Colonic mucosa (tissue), 1 donor: ENCODE measurements around the genes SASH1, TAB2 and GINM1.

DNA sequence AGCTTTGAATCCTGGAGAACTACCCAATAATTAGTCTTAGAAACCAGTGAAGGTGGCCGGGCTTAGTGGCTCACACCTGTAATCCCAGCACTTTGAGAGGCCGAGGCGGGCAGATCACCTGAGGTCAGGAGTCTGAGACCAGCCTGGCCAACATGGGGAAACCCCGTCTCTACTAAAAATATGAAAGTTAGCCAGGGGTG is 29.0 kb upstream of the STXBP5 start:
- PRO-cap = no peak

DNA sequence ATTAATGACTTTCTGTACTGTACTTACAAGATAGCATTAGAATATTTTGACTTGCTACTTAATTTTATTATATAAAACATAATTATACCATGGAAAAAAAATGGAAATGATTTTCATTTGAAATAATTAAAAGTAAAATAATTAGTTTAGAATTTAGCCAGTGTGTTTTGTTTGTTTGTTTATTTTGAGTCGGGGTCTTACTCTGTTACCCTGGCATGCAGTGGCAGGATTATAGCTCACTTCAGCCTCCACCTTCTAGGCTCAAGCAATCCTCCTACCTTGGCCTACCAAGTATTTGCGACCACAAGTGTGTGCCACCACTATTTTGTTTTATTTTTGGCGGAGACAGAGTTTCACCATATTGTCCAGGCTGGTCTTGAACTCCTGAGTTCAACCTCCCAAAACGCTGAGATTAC is 7.2 kb downstream of the STXBP5 start:
- PRO-cap = no peak

GRCh38 chr6:147341430-147342516 is 137.6 kb downstream of the STXBP5 start:
- PRO-cap = no peak

DNA sequence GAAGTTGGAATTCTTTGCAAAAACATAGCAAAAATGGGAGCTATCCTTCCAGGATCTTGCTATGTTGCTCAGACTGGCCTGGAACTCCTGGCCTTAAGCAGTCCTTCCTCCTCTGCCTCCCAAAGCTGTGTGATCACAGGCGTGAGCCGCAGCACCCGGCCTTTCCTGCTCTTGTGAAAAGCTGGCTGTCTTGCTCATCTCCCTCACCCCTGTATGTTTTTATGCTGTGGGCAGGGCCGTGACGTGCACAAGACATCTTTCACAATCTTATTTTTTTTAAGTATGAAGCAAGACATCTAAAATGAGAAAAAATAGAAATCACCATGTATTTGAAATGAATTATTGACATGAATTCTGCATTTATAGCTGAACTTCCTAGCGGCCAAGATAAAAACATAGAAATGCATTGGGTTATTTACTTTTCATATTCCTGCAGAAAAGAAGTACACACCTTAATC is 110.5 kb downstream of the SAMD5 start:
- PRO-cap = no peak

GRCh38 chr6:148342088-148342956 is at the start of gene SASH1:
TSS of gene SASH1 (plus strand) at chr6:148342838.
- PRO-cap = bidirectional peak, plus-strand start at chr6:148342424, minus-strand start at chr6:148342373; bidirectional peak, plus-strand start at chr6:148342838, minus-strand start at chr6:148342544

- PRO-cap = no peak
Observed at GRCh38 chr6:148388412-148389037, 45.9 kb downstream of the SASH1 start.

- PRO-cap = no peak
Observed at GRCh38 chr6:148521009-148521701, 178.5 kb downstream of the SASH1 start.

DNA sequence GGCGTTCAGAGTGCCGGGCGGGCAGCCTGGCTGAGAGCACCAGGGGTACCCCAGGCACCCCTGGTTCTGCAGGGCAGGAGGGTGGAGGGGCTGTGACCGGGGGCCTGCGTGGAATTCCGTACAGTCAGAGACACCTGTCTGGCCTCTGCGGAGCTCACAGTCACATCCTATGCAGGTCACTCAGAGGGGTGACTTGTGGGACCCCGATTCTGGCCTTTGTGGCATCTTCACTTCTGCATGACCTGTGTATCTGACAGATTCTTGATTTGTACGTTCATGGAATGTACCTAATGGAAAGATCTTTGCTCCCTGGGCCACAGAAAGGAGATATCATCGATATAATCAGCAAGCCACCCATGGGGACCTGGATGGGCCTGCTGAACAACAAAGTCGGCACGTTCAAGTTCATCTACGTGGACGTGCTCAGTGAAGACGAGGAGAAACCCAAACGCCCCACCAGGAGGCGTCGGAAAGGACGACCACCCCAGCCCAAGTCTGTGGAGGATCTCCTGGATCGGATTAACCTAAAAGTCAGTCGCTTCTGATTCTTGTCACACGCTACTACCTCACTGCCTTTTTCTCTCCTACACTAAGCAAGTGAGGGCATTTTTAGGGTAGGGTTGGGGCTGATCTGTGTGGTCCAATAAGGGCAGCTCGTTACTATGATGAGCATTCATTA is 191.0 kb downstream of the SASH1 start:
- PRO-cap = no peak

- PRO-cap = unidirectional peak, plus-strand start at chr6:148538672
Observed at GRCh38 chr6:148538060-148539048, 195.7 kb downstream of the SASH1 start.

- PRO-cap = no peak
Observed at GRCh38 chr6:148566310-148566731, 180.5 kb upstream of the UST start.

DNA sequence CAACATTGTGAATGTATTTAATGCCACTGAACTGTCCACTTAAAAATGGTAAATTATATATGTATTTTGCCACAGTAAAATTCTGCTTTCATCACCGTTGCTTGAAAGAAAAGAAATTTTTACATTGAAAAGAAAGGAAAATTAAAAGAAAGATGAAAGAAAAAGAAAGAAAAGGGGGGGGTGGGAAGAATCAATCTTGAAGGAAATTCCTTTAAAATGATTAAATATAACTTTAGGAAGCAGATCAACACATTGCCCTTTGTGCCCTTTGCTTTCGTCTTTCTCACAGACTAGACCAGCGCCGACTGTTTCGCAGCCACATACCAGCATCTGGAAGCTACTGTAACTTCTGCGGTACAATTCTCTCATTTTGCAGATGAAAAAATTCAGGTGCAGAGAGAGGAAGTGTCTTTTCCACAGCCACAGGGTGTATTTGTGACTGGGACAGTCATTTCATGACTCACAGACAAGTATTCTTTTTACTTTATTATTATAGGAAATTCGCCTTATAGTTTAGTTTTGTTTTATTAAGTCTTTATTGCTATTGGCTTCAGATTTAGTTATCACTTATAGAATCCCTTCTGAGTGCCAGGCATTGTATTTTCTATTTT is 84.2 kb downstream of the UST start:
- PRO-cap = no peak

- PRO-cap = no peak
Observed at GRCh38 chr6:148952517-148952822, 205.6 kb downstream of the UST start.

GRCh38 chr6:148985036-148986039 is 238.5 kb downstream of the UST start:
- PRO-cap = no peak

- PRO-cap = no peak
Observed at GRCh38 chr6:149128274-149129030, 189.1 kb upstream of the TAB2 start.

- PRO-cap = no peak
Observed at GRCh38 chr6:149234554-149235035, 82.9 kb upstream of the TAB2 start.

DNA sequence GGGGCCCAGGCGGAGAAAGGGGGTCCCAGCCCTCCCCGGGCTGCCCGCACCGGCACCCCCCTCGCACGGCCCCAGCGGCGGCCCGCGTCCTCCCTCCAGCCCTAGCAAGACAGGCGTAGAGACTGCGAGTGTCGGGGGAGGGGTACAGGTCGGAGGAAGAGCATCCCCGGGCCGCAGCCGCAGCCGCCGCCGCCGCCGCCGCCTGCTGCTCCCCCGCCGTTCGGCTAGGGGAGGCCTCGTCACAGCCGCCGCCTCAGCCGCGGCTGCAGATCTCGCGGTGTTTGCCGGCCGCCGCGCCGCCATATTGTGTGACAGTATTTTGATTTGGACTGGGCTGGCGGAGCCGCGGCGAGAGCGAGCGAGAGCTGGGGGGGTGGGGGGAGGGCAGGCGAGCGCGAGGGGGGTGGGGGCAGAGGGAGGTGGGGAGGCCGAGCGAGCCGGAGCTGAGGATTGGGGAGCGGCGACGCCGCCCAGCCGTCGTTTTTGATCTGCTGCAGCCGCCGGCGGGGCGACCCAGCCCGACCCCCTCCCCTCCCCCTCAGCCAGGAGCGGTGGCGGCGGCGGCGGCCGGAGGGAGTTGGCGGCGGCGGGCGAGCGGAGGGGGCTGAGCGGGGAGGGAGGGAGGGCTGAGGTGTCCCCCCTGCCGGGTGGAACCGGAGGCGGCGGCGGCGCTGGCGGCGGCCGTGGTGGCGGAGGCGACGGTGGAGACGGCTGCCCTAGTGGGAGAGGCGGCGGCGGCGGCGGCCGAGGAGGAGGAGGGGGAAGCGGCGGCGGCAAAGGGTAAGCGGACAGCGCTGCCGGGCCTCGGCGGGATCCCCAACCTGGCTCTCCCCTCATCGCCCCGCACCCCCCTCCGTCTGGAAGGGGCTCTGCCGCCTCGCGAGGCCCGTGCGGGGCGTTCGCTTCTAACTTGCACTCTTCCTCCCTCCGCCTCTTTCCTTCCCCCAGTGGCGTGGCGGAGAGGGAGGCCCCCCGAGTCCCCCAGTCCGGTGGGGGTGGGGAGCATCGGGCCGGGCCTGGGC is at the start of gene TAB2:
Gene TAB2, plus strand, starts transcription at position 477 of the 1,022 bp plus-strand sequence.
- PRO-cap = bidirectional peak, plus-strand start at position 322 of the sequence, minus-strand start at position 222 of the sequence; bidirectional peak, plus-strand start at position 477 of the sequence, minus-strand start at position 485 of the sequence; bidirectional peak, plus-strand start at position 724 of the sequence, minus-strand start at position 703 of the sequence; unidirectional peak, minus-strand start at position 871 of the sequence; bidirectional peak, plus-strand start outside the sequence, minus-strand start at position 937 of the sequence

- PRO-cap = unidirectional peak, plus-strand start at chr6:149379088
Observed at GRCh38 chr6:149378491-149379183, 21.4 kb upstream of the SUMO4 start.

DNA sequence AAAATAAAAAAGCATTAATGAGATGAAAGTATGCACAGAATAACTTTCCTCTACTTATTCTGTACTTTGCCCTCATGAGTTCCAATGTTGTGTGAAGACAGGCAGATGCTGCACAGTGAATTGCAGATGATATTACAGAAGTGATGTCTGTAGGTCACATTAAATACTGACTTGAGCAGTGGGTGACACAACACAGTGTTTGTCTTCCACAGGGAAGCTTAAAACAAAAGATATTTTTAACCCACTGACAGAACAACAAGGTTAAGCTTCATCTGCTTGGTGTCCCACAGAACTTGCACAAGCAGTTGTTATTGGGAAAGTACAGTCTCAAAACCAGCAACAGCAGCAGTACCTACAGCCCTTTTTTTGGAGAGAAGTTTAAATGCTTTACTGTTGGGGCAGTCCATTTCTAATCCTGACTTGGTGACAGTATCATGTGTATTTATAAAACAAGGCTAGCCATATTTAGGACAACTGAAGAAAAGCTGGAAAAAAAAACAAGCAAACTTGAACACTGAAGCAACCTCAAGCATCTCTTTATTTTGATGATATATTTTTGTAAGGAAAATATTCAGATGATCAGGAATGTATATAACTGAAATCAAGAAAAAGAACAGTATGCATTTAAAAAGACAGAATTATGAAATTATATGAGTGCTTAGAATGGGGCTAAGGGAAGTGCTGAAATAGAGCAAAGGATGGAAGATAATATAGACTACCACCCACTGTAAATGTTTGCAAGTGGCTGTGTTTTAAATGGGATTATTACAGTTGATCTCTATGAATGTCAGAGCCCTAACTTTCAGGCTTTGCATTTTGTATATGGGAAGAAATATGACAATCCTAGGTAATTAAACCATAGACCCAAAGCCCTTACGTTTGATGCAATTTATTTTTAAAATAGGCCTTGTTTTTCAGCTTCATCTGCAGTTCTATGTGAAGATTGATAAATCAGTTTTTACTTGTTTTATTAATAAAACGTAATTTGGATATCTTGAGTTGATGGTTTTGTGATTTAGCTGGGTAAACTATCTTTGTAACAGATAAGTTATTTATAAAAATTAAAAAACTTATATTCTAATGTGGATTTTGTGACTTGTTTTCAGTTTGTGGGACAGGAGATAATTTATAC is 10.8 kb downstream of the SUMO4 start:
- PRO-cap = no peak

- PRO-cap = bidirectional peak, plus-strand start at chr6:149566405, minus-strand start at chr6:149566149
Observed at GRCh38 chr6:149565939-149566960, at the start of gene GINM1. TSS of gene GINM1 (plus strand) at chr6:149566375.

GRCh38 chr6:149699092-149699791 is 18.7 kb downstream of the LATS1 start:
- PRO-cap = no peak